Mesangial cell (primary cell): ENCODE measurements around the gene STK38.

DNA sequence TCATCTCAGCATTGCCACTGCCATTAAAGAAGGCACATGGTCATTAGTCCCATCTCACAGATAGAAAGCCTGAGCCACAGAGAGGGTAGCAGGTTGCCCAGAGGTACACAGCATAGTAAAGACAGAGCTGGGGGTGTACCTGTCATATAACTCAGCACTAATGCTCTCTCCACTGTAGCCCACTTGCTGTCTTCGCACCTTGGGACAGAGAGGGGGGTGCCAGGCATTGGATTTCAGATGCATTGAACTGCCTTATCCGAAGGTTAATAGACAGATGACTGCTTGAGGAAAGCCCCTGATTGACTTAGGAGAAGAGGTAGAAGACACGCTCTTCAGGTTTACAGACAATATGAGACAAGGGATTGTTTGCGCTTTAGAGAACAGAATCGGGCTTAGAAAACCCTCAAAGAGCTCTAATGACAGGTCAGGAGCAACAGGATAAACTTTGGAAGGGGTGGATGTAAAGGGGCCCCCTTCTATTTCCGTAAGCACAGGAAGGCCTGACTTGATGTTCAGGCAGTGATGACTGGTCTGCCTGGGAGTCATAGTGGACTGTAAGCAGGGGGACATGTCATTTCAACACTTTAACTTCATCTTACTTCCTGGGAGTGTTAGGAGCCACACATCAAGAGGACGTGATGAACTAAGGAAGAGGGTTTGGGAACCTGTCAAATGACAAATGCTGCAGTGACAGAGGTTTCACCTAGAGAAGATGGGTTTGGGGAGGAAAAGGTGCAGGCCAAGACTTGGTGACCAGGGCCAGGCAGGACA lies 52.7 kb downstream of the PPARD start:
- RAMPAGE, long total RNA = no peak

GRCh38 chr6:35469393-35470246 lies 1.4 kb downstream of the RPL10A start:
- RAMPAGE, long total RNA = no peak

DNA sequence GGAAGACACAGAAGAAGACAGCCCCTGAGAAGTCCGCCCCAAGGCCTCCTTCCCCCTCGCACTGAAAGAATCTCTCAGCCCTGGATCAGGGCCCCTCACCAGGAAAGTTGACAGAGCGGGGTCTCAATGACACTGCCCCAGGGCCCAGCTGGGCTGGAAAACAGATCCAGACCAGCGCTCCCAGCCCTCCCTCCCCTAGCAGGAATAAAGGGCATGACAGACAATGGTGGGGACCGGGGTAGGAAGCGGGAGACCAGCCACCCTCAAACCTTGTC lies 1.0 kb downstream of the TEAD3 start:
- RAMPAGE, long total RNA = no peak

DNA sequence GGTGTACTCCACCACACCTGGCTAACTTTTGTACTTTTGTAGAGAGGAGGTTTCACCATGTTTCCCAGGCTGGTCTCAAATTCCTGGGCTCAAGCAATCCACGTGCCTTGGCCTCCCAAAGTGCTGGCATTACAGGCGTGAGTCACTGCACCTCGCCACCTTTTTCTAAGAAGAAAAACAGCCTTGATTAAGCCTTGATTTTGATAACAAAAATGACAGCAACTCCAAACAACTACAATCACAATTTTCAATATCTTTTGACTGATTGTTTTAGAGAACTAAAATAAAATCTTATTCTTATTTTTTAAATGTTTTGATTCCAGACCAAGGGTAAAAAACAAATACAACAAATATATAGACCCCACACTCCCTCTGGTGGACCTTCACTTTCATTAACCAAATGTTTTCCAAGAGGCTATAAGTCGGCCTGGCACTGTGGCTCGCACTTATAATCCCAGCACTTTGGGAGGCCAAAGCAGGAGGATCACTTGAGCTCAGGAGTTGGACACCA lies 4.3 kb downstream of the FKBP5 start:
- RAMPAGE, long total RNA = no peak

- RAMPAGE, long total RNA = no peak
Measured at GRCh38 chr6:35730108-35730613, 6.7 kb upstream of the ARMC12 start.

GRCh38 chr6:35731303-35731418 lies 5.7 kb upstream of the ARMC12 start:
- RAMPAGE, long total RNA = no peak

- RAMPAGE, long total RNA = no peak
Measured at GRCh38 chr6:36095880-36096520, 34.3 kb upstream of the MAPK13 start.

DNA sequence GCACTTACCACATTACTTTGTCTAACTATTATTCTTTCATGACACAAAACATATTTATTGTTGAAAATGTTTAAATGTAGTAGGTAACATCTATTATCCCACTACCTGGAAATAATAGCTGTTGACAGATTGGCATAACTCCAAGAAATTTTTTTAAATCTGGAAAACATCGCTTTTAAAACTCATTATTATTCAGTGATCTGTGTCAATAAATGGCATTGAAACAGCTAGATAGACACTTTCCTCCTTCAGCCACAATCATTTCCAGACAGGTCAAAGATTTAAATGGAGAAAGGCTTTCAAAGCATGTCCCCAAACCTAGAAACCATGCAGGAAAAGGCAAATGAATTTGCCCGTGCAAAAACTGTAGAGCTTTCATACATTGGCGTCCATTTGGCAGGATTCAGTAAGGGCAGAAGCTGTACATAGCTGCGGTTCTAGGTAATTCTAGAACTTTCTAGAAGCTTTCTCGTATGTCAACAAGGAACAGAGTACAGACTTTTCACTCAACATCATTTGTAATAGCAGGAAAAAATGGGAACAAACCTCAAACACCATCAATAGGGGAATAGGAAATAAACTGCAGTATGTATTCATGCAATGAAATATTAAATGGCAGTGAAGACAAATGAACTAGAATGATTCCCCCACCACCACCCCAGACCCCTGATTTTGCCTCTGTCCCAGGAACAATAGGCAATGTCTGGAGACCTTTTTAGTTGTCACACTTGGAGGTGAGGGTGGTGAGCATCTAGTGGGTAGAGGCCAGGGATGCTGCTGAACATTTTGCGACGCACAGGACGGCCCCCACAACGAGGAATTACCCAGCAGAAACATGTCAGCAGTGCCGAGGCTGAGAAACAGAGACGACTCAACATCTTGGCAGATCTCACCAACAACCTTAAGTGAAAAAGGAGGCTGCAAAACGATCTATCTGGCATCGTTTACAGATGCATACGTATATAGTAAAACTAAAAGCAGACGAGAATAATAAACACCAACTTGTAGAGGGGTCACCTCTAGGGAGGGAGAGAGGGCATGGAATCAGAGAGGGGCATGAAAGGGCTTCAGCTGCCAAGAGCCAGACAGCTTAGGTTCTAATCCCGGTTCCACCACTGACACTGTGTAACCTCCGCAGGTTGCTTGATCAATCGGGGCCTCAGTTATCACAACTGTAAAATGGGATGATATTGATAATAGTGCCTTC lies 10.9 kb upstream of the MAPK13 start:
- RAMPAGE, long total RNA = no peak

- RAMPAGE, long total RNA = no peak
Measured at GRCh38 chr6:36129996-36130147, 441 bp upstream of the MAPK13 start.

GRCh38 chr6:36247575-36248200 lies 22.2 kb upstream of the PNPLA1 start:
- RAMPAGE, long total RNA = no peak

GRCh38 chr6:36270219-36270736 lies 418 bp downstream of the PNPLA1 start:
- RAMPAGE, long total RNA = no peak

GRCh38 chr6:36291048-36291796 lies 21.4 kb downstream of the PNPLA1 start:
- RAMPAGE, long total RNA = no peak

- RAMPAGE, long total RNA = no peak
Measured at GRCh38 chr6:36333797-36334272, 2.9 kb downstream of the BNIP5 start.

DNA sequence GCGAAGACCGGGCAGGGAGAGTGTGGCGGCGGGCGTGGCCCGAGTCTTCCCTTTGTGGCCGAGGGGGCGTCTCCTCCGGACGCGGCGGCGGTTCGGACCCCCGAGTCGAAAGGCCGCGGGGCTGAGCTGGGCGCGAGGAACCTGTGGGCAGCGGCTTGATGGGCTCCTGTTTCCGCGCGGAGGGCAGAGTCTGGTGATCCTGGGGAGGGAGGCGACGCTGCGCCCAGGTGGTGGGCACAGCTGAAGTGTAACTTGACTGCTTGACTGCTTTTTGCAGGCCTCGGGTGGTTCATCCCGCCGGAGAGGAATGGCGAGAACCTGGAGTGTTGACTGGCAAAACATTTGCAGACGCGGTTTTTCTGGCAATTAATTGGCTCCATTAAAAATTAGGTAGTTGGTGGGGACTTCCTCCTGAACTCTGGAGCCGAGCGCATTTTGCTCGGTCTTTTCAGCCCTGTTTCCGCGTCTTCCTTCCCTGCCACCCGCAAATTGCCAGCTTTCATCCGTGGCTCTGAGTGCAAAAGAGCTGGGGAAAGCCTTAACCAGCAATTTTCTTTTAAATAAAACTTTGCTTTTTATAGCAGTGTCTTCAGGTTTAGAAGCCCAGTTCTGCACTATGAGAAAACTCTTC lies 456 bp downstream of the KCTD20 start:
- RAMPAGE, long total RNA = no peak

GRCh38 chr6:36486738-36487554 lies 44.1 kb downstream of the KCTD20 start:
- RAMPAGE, long total RNA = no peak

GRCh38 chr6:36510583-36511079 lies 36.6 kb downstream of the STK38 start:
- RAMPAGE, long total RNA = no peak

DNA sequence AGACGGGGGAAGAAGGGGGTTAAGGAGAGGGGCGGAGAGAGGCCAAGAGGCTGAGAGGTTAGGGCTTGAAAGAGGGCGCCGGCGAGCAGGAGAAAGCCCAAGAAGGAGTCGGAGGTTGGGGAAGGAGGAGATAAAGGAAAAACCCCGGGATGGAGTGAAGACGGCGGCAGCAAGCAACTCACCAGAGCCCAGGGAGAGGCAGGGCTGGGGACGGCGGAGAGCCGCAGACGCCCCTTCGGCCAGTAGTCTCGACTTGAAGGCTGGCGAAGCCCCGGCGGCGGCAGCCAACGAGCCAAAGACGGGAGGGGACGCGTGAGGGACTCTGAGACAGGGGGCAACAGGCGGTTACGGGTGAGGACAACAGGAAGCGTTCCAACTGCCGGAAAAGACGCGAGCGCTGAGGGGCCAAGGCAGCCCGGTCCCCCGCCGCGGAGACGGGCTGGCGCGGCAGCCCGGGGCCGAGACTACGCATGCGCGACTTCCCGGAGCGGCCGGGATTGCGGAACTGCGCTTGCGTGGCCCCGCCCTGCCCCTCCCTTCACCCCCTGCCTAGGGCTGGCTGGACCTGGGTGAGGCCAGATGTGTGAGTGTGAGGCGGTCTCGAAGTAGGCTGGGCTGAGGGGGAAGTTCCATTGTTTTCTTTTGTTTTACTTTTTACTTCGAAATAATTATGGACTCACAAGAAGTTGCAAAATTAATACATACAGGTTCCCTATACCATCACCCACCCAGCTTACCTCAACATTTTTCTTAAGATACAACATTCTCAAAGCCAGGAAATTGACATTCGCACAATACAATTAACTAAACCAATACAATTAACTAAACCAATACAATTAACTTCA lies at the start of gene STK38:
TSS of gene STK38 (minus strand) at position 472 of the 845 bp plus-strand sequence.
- RAMPAGE, long total RNA = start-site peak on the minus strand centred at position 392 of the sequence, 138 bp wide, 579 reads

DNA sequence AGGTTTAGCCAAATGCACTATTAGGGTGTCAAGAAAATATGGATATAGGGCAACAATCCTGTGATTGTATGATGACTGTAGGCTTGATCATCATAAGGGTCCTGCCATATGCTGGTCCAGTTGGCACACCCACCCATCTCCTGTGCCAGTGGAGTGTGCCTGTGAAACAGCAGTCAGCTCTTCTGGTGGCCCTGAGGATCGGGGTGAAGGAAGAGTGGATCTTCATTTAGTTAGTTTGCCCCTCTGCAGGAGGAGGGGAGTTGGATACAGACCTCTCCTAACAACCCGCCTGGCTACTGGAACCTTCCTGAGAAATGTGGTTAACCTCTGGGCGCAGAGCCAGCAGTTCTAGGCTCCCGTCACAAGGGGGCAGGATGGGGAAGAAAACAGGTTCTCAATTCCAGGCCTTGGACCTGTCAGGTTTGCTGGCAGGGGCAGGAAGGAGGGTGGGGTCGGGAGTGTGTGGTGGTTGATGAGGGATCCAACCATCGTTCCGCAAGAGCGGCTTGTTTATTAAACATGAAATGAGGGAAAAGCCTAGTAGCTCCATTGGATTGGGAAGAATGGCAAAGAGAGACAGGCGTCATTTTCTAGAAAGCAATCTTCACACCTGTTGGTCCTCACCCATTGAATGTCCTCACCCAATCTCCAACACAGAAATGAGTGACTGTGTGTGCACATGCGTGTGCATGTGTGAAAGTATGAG lies 29.2 kb downstream of the SRSF3 start:
- RAMPAGE, long total RNA = no peak

GRCh38 chr6:36623956-36624289 lies 29.8 kb downstream of the SRSF3 start:
- RAMPAGE, long total RNA = no peak

DNA sequence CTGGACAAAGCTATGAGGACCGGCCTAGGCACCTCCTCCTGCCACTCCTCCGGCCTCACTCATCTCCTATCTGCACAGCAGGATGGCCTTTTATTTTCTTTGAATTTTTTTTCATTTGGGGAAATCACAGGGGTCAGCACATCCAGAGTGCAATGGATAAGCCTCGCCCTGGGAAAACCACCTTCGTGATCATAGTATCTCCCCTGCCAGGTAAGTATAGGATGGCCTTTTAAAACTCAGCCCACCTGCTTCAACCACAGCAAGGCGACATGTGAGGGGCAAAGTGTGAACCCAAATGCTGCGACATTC lies 39.1 kb upstream of the CDKN1A start:
- RAMPAGE, long total RNA = no peak